Ascending aorta (tissue), 1 donor: ENCODE measurements around a stretch of chr17.

DNA sequence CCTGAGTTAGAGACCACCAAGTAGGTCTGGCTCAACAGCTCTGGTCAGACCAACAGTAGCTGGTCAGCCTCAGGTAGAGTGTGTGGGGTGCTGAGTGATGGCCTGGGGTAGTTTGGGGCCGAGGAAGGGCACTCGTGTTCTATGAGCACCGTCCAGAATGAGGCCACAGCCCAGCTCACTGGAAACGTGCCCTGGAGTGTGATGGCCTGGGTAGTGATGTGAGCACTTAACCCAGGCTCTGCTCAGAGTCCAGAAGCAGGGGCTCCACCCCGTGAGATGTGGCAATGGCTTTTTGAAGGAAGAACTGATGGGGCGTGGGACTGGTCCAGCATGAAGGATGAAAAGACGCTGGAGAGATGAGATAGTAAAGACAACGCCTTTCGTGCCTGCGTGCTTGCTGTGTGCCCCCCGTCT lies 35.2 kb downstream of the NTN1 start:
- PRO-cap, result no peak

DNA sequence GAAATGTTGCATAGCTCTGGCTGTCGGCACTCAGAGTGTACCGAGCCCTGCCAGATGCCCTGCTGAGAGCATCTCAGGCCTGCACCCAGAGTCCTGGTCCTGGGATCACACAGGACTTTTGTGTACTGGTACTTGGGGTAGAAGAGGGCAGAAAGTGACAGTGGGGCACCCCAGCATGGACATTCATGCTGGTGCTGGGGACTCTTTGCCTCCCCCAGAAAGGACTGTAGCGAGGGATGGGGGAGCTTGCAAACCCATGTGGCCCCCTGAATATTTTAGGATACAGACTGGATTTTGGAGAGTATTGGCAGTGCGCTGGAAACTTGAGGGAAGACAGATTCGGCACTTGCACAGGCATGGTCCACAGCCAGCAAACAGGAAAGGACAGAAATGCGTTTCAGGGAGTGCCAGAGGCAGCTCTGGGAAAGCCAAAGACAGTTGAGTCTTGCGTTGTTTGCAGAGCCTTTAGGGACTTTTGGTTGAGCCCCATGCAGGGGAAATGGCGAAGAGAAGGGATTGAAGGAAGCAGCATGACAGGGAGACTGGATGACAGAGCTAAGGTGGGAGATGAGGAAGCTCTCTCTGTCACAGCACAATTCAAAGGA lies 162.6 kb downstream of the NTN1 start:
- PRO-cap, result no peak

GRCh38 chr17:9728703-9729388 lies 62.5 kb downstream of the DHRS7C start:
- PRO-cap, result no peak

DNA sequence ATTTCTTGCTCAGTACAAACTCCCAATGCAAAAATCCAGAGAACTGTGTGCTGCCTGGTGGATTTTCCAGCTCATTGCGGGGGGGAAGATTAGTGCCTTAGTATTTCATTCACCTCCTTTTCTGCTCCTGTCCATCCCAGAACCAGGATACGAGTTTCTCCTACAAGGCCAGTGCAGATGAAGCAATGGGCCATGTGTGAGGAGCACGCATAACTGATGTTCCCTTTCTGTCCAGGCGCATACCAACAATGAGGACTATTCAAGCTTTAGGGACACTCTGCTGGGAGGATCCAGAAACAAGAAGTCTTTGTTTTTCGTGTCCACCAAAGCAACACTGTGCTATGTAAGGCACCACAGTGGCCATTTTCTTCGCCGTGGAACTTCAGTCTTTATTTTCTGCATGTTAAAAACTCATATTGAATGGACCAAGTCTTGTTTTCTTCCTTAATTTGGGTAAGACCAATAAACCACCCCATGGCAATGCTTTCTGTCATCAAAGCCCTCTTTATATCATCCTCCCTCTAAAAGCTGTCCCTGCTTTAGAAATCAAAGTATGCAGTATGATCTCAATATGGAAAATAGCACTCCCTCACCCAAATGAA lies 143.9 kb upstream of the RCVRN start:
- PRO-cap, result no peak

GRCh38 chr17:10051248-10051606 lies 146.2 kb upstream of the RCVRN start:
- PRO-cap, result no peak

DNA sequence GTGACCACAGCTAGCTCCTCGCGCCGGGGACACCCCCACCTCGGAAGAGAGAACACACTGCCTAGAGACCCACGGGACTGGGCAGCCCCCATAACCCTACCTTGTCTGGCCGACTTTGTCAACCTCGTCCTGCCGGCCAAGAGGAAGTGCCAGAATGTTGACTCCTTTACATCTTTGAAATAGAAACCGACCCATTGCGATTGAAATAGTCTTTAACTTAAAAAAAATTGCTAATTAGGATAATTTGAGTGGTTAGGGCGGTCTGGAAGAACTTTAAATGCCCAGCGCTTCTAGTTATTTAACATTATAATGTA lies 403 bp downstream of the ADPRM start:
- PRO-cap, result no peak

GRCh38 chr17:10815159-10815725 lies 11.3 kb upstream of the TMEM238L start:
- PRO-cap, result no peak

DNA sequence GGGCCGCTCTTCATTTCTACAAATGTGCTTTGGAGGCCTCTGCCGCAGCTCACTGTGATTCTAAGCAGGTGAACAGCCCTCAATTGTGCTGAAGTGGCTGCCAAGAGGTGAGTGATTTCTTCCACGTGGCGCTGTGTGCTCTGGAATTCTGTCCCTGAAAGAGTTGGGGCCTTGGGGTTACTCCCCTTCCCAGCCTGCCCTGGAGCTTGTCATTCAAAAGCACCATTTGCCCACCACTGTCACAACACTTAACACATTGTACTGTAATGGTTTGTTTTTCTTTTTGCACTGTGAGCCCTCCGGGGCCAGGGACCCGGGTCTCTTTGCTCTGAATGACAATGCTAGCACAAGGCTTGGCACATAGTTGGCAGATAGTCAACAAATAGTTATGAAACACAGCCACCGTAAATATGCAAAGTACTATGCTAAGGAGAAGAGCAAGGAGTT lies 112.2 kb upstream of the DNAH9 start:
- PRO-cap, result no peak

DNA sequence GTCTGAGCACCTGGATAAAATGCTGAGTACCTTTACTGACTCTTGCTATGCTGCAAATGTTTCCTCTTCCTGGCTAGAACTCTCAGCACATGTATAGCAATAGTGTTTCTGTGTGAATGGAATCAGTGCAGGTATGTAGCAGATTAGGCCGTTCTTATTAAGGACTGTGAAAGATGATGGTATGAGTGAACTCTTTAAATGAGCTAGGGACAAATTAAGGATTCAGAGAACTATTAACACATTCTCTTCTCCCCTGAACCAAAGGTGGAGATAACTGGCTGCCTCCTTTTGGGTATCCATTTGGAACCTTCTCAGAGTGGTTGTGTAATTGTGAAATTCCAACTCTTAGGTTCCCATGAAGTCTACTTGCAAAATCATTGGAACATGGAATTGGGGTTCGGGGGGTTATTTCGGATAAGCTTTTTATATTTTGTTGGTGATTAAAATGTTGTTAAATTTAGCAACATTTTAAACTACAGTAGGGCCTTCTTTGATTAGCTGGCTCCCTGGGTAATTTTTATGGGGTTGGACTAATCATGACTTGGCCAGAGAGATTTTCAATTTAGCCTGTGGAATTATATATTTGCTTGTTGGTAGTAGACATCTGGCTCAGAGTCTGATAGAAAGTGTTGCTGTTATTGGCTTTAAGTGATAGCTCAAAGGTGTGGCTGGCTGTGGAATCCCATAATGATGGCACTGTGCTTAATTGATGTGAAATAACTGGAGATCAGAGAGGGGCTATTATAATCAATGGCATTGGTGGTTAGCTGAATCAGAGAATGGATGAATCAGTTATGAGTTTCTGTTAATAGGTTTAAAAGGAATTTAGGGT lies 25.5 kb downstream of the MAP2K4 start:
- PRO-cap, result no peak

DNA sequence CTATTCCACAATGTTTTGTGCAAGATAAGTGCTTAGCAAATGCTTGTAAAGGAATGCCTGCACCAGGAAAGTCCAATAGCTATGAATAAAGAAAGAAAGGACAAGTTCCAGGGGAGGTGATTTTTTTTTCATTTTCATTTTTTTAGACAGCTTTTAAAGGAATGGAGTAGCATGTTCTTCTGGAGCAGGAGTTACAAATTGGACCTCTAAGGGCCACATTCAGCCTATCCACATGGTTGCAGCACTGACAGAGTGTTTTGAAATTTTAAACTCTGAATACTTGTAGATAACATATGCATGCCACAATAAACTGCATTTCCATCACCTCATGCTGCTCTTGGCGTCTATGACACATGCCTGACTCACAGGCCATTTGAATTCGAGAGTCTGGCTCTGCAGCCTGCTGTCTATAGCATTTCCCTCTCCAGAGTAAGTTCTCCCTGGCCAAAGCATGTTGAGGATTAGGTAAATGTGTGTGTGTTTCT lies 28.8 kb upstream of the MYOCD start:
- PRO-cap, result unidirectional peak, plus-strand start at position 376 of the sequence

DNA sequence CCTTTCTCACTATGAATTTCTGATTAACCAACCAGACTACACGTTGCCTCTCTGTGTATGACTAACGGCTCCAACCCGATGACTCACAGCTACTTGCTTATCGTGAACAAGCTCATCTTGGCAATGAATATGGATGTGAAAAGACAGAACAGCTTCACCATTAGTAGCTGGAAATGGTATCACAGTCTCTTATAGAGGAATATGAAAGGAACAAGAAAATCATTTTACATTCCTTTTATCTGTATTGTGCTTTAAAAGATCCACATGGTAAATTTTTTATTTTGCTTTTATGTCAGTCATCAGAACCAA lies 23.7 kb upstream of the ARHGAP44 start:
- PRO-cap, result no peak

DNA sequence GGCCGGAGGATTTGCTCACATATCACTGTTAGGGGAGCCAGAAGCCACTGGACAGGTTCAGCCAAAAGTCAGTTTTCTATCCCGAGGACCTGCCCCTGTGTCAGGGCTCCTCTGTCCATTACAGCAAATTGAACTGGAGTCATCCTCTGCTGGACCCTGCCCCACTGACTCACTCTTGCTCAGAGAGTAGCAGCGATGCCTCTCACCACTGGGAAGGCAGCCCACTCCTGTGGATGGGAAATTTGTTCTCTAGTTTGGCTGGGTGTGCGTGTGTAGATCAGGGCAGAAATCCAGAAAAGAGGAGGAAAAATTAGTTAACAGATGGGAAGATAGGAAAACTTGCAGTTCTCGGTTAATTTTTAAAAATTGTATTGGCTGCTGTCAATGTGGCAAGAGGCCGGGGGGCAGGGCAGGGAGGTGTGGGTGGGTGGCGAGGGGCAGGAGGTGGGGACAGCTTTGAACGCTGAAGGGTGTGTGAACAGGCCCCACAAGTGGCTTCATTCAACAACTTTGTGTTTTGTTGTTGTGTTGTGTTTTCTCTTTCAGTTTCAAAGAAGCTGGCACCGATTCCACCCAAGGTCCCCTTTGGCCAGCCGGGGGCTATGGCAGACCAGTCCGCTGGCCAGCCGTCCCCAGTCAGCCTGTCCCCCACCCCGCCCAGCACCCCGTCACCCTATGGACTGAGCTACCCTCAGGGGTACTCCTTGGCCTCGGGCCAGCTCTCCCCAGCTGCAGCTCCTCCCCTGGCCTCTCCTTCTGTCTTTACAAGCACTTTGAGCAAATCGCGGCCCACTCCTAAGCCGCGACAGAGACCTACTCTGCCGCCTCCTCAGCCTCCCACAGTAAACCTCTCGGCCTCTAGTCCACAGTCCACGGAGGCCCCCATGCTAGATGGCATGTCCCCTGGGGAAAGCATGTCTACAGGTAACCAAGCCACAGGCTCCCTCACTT lies 33.6 kb downstream of the ELAC2 start:
- PRO-cap, result no peak

DNA sequence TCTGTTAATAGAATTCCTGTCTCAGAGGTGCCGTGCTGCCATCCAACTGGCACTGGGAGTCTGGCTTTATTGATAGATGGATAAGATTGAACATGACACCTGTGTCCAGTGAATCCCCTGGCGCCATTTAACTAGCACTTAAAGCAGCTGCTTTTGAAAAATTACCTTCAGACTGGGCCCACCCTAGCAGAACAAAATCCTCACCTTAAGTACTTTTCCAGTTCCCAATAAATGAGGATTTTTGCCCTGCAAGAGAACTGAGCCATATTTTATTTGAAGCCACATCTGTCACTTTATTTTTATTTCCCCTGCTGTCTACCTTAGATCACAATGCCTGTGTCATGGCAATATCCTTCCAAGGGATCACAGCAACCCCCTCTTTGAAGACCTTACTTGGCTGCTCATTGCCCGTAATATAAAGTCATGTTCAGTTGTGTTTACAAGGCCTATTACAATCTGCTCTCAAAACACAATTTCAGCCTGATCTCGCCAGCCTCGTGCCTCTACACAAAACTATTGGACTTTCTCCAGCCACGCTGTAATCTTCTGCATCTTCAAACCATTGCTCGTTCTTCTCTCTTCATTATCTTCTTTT lies 172.7 kb upstream of the COX10 start:
- PRO-cap, result no peak

DNA sequence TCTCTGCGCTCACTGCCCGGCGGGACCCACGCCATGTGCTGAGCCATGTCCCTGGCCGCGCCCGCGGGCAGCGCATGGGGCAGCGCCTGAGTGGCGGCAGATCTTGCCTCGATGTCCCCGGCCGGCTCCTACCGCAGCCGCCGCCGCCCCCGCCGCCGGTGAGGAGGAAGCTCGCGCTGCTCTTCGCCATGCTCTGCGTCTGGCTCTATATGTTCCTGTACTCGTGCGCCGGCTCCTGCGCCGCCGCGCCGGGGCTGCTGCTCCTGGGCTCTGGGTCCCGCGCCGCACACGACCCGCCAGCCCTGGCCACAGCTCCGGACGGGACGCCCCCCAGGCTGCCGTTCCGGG lies 538 bp downstream of the HS3ST3B1 start:
- PRO-cap, result no peak

DNA sequence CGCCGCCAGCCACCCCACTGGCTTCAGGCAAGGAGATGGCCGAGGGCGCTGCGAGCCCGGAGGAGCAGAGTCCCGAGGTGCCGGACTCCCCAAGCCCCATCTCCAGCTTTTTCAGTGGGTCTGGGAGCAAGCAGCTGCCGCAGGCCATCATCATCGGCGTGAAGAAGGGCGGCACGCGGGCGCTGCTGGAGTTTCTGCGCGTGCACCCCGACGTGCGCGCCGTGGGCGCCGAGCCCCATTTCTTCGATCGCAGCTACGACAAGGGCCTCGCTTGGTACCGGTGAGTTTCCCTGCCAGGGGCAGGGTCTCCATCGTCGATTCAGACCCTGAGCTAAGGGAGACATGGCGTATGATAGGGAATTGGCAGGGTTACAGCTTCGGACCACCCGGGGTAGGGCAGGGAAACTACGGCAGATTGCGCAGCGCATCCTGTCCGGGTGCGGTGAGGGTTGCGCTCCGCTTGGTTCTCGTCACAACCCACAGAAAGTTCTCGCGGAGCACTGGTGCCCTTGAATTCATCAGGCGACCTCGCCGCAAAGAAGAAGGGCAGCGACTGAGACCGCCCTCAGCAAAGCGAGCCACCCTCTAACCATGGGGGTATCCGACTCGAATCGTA lies 1.0 kb downstream of the HS3ST3B1 start:
- PRO-cap, result no peak

DNA sequence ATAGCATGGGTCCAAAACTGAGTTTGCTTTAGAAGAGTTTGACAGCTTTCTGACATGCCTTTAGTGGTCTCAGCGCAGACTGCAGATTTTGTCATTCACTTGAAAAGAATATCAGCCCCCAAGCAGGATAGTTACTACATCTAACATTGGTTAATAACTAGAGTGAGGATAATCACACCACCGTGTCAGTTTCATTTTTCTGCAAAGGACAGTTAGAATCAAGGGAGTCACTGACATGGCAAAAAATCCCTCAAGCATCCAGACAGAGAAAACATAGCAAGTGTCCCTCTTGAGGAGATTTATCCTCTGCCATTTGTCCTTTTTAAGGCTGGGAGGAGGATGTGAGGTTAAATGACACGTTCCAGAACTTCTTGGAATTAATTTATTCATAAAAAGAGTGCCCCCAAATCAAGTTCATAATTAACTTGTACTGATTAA lies 5.2 kb downstream of the HS3ST3B1 start:
- PRO-cap, result no peak

DNA sequence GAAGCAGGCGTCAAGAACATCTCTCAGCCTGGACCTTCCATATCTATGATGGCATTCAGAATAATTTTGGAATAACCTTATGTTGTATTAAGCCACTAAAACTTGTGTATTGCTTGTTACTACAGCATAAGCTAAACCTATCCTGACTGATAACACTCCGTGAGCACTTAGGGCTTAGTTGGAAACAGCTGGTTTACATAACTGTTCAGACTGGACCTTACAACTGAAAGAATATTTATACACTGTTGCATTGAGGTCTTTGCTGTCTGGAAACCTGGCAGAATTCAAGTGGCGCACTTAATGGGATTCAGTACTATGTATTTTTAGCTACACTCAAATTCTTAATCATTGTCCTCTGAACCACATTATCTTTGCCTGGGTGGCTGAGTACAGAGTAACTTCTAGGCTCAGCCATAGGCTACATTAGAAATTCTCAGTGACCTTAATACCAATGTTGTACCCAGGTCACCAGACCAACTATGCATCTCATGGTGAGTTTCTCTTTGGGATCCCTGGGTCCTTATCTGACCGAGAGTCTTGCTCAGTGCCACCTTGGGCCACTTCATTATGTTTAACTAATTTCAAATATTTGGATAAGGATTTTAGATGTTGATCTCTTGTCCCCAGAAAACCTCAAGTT lies 172.8 kb downstream of the PMP22 start:
- PRO-cap, result no peak

DNA sequence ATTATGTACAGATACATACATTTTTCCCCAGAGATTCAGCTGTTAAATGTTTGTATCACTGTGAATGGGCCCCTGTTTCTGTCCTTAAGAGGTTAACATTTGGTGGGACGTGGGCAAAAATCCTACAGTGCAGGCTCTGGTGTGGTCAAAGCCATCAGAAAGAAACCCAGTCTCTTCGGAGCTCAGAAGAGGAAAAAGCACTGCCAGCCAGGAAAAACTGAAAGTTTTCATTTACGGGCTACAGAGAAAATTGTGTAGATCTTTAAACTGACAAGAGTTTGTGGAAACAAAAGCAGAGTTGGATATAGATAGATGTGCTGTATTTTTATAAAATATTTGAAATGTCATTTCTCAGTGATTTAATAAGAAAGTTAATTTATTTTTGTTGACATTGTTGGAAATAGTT lies 9.4 kb upstream of the TEKT3 start:
- PRO-cap, result no peak

- PRO-cap, result no peak
Measured at GRCh38 chr17:15411236-15412202, 55.9 kb downstream of the CDRT4 start.

GRCh38 chr17:15436225-15436946 lies 31.0 kb downstream of the CDRT4 start:
- PRO-cap, result no peak